Mesangial cell (primary cell): ENCODE data around the genes CEP85L, MCM9, NKAIN2 and TPD52L1.

GRCh38 chr6:117544923-117545788, 57.2 kb downstream of the GOPC start:
- RAMPAGE, long total RNA, result no peak

DNA sequence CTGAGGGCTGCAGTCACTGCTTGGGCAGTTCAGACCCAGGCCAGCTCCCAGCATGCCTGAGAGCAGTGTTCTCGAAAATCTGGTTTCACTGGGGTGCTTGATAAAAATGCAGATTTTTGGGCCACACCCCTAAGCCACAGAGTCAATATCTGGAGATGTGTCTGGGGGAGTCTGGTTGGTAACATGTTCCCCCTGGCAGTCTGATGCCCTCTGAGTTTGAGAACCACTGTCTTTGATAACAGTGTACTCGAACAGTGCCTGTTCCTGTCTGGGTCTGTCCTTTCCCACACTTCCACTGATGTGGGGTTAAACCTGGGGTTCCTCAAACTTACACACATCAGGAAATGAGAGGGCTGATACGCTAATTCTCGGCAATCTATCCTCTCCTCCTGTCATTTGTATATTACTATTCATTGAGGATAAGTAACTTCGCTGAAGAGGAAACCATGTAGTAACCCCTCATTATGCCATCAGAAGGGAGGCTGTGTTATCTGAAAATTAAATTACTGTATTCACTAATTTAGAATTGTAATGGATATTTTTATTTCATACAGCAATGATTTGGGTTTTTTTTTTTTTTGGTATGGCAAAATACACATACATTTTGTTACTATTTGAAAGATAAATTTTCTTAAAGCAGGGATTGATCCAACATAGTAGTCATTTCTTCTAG, 260.5 kb upstream of the PLN start:
- RAMPAGE, long total RNA, result no peak

- RAMPAGE, long total RNA, result start-site peak on the minus strand at chr6:118651593-118651608, 21 reads
Observed at GRCh38 chr6:118651405-118651880, at the start of gene CEP85L. Gene CEP85L, minus strand, starts transcription at chr6:118651591.

DNA sequence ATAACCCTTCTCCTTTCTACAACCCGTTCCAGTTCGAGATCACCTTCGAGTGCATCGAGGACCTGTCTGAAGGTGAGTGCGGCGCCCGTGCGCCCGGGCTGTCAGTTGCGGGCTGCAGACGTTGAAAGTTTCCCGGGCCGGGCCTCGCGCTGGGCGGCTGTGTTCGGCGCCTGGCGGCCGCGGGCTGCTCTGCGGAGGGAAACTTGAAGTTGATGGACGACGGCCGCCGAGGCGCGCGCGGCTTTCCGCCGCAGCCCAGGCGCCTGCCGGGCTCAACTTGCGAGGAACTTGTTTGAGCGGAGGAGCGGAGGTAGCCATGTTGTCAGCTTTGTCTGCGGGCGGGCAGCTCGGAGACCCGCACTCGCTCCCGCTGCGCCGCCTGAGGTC, 492 bp downstream of the ASF1A start:
- RAMPAGE, long total RNA, result no peak

DNA sequence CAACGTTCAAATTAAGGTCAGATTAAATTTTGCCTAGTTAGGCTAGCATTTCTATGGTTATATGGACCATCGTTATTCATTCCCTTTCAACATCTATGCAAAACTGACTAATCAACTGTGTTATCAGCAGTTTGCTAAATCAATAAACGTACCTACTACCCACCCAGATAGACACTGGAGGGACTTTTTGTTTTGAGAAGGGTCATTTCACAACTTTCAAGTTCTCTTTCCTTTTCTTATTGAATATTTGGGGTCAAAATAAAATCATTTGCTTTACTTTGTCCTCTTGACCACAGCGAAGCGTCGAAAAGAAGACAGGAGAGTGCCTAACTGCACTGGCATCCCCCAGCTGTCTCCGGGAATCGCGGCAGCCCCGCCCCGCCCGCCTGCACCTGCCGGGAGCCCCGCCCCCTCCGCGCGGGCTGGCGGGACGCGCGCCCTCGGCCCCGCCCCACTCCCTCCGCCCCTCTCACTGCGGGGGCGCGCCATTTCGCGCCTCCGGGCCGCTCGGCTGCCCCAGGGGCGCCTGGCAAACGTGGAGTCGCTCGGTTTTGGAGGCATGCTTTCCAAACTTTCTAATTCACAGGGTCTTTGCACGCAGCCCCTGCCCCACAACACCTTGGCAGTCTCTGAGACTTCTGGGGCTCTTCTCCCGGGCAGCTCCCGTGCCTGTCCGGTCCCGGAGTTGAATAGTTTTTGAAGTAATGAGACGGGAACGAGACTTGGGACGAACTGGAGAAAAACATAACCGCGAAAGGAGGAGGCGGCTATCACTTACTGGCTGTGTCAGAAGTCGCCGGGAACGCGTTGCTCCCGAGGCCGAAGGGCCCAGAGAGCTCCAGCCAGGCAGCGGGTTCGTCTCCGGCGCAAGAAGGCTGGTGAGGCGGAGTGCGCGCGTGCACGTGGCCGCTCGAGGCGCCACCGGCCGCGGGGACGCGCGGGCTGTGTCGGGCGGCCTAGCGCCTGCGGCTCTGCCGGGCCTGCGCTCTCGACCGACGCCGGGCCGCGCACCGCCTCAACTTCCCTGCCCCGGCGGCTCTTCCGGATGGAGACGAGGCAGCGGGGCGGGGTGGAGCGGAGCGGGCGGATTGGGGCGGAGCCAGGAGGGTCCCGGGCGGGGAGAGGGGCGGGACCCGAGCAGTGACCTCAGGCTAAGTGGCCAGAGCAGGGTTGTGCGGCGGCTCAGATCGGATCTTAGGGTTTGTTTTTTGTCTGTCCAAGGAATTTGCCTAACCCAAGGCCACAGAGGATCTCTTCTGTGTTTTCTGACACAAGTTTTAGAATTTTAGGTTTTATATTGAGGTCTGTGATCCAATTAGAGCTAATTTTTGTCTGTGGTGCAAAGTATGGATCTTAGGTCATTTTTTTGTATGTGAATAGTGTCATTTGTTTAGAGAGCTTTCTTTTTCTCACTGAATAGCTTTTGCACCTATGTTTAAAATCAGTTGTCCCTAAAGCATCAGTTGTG, at the start of gene MCM9:
TSS of gene MCM9 (minus strand) at position 1,047 of the 1,468 bp plus-strand sequence.
- RAMPAGE, long total RNA, result no peak

GRCh38 chr6:119034716-119035883, 43.4 kb downstream of the FAM184A start:
- RAMPAGE, long total RNA, result no peak

DNA sequence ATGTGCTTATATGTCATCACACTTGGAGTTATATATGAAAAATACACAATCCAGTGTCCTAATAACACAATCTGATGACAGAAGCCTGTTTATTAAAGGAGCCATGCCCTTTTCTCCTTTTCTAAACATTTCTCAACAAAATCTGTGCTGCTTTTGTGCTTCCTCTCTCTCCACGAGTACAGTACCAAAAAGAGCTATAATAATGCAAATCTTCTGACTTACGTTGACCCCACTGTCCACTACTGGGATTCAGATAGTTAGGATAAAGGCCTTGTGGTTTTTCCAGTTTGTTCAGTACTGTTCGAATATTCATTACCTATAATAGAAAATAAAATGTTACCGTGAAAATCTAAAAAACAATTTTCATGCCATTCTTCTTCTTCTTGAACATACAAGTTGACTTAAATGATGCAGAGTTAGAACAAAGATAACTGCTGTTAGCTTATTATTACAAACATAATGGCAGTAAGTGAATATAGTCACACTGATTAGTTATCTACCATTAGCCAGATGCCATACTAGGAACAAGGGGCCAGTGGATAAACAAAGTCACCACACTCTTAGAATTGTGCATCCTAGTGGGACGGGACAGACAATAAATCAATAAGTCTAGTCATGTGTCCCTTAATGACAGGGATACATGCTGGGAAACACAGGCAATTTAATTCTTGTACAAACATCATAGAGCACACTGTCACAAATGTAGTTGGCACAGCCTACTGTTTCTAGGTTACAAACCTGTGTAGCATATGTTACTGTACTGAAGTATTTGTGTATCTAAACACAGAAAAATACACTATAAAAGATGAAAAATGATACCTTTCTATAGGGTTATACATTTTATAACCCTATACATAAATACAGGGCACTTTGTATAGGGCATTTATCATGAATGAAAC, 122.8 kb upstream of the FAM184A start:
- RAMPAGE, long total RNA, result no peak

DNA sequence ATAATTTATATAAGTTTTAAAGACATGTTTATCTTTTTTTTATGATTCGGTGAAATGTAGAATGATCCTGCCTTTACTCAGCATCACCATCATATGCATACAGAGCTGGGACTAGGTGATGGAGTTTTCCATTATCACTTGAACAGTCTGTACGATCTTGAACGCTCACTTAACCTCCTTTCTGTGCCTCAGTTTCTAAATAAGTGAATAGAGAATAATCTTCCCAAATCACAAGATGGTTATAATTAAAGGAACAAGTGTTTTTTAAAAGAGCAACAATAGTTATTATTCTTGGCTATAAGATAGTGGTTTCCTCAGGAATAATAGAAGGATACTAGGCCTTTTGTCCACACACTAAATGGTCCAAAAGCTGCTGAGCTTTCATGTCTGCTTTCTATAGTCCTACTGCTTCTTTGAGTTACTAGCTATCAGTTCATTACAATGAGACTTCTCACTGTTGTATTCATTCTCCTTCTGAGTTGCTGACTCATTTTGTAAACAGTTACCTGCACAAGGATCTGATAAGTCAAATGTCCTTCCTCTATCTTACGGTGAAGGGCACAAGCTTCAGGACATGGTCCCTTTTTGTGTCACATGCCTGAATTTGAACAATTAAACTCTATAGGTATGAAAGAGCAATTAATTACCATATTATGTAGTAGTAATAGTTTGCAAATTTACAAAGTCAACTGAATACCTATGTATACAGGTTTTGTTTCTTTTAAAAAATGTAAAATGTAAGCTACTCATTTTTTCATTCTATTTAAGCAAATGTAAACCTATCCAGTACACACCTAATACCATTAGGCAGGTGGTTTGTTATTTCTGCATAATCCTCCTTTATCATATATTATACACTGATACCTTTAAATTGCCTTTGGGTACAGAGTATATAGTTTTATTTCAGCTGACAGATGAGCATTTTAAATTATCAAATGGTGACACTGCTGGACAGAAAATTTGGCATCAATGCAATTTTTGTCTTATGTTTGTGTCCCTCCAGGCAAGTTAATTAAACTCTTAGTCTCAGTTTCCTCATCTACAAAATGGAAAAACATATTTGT, 90.5 kb downstream of the MAN1A1 start:
- RAMPAGE, long total RNA, result no peak

DNA sequence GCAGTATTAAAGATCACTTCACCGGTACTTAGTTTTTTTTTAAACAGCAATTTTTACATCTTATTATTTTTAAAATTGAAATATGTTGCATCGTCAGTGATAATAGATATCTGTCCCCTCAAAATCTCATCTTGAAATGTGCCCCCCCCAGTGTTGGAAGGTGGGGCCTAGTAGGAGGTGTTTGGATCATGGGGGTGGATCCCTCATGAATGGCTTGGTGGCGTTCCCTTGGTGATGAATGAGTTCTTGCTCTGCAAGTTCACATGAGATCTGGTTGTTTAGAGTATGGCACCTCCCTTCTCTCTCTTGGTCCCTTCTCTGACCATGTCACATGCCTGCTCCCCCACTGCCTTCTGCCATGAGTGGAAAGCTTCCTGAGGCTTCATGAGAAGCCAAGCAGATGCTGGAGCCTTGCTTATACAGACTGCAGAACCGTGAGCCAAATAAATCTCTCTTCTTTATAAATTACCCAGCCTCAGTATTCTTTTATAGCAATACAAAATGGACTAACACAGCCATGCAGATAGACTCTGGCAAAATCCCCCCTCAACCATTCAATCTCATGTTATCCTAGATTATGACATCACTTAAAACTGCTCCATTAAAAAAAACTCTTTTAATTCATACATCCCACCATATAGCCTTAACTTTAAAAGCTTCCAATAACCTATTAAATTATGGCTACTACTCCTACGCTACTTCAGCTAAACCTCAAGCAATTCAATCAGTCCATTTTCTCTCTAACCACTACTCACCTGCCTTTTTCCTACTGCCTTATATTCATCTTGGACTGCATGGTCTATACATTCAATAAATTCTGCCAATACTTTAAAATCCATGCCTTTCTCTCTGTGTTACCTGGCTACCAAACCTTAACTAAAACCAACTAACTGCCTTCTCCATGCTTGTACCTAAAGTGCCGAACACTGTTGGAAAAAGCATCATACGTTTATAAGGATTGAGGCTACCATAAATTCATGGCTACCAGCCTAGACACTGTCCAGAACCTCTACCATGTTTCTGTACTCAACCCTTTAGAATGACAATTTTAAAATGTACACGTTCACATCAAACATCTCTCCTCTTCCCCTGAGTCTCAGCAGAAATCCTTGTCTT, 70.7 kb downstream of the MAN1A1 start:
- RAMPAGE, long total RNA, result no peak

- RAMPAGE, long total RNA, result no peak
Observed at GRCh38 chr6:120931395-120931777, 402.9 kb downstream of the TBC1D32 start.

- RAMPAGE, long total RNA, result no peak
Observed at GRCh38 chr6:121615713-121616027, 180.2 kb downstream of the GJA1 start.

- RAMPAGE, long total RNA, result no peak
Observed at GRCh38 chr6:121777506-121777705, 342.0 kb downstream of the GJA1 start.

DNA sequence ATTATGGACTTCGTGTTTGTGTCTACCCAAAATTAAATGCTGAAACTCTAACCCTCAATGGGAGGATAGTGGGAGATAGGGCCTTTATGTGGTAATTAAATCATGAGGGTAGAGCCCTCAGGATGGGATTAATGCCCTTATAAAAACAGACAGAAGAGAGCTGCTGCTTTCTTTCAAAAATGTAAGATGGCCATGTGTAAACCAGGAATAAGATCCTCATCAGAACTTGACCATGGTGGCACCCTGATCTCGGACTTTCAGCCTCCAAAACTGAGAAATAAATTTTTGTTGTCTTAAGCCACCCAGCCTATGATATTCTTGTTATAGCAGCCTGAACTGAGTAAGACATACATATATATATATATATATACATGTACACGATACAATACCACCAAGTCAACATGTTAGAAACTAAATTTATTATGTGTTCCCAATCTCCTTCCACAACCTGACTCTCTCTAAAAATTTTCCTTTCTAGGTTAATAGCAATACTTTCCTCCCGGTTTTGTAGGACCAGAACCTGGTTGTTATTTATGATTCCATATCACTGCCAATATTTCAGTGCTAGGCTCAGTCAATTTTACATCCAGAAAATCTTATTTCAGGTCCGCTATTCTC, 14.0 kb downstream of the SERINC1 start:
- RAMPAGE, long total RNA, result no peak

- RAMPAGE, long total RNA, result no peak
Observed at GRCh38 chr6:122470382-122470958, 1.1 kb downstream of the SERINC1 start.

GRCh38 chr6:123803006-123804505, at the start of gene NKAIN2:
Gene NKAIN2, plus strand, starts transcription at chr6:123803865.
- RAMPAGE, long total RNA, result no peak

GRCh38 chr6:124924139-124924742, 38.0 kb upstream of the RNF217 start:
- RAMPAGE, long total RNA, result no peak

- RAMPAGE, long total RNA, result no peak
Observed at GRCh38 chr6:125095777-125096105, 57.8 kb upstream of the TPD52L1 start.

DNA sequence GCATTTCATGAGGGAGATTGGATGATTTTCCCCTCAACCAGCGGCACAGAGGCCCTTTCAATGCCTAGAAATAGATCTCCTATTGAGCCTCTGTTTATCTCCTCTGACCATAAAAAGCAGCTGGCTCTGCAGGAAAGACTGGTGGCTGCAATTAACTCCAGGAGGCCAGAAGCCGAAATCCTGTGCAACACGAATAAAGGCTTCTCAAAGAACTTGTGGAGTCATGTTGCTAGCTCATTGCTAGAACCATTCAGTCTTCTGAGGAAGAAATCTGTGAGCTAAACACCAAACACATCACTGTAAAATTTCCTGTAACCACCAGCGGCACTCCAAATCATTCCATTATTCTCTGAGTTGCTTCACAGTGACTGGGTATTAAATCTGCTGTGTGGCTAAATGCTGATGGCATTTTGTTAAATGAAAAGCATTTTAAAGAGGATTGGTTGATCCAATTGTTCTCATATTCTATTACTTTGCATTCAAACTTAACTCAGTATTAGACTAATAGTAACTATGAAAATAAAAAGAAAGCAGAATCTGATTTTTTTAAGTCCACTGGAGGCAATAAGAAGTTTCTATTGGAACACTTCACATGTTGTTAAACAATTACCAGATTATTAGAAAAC, 49.0 kb upstream of the TPD52L1 start:
- RAMPAGE, long total RNA, result no peak

- RAMPAGE, long total RNA, result start-site peak on the plus strand at chr6:125153759-125153892, 1,260 reads
Observed at GRCh38 chr6:125153540-125154125, at the start of gene TPD52L1. Gene TPD52L1, plus strand, starts transcription at chr6:125153773.

GRCh38 chr6:125707188-125707522, 42.3 kb upstream of the HEY2 start:
- RAMPAGE, long total RNA, result no peak